Ovary (tissue), 7 donors: ENCODE measurements around the gene UPP1.

DNA sequence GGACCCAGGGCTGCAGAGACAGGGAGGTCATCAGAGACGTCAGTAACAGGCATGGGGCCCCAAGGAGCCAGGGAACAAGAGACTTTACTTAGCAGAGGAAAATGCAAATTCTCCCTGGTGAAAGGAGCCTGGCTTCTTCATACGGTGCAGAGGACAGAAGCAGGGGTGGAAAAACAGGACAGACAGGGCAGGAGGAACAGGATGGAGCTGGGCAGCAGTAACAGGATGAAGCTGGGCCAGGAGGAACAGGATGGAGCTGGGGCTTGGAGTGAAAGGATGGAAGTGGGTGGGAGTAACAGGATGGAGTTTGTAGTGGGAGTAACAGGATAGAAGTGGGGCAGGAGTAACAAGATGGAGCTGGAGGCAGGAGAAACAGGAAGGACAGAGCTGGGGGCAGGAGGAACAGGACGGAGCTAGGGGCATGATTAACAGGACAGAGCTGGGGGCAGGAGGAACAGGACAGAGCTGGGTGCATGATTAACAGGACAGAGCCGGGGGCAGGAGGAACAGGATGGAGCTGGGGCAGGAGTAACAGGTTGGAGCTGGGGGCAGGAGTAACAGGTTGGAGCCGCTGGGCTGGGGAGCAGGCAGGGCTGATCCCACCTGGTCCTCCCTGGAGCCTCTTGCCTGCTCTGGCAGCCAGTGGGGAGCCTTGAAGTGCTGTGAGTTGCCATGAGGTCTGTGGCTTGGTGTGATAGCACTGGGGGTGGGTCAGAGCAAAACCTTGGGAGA lies 111.1 kb downstream of the ADCY1 start:
- PRO-cap, 7 experiments, result no peak in any of the 7 experiments
- RAMPAGE, long total RNA, 2 experiments, result no peak in any of the 2 experiments

DNA sequence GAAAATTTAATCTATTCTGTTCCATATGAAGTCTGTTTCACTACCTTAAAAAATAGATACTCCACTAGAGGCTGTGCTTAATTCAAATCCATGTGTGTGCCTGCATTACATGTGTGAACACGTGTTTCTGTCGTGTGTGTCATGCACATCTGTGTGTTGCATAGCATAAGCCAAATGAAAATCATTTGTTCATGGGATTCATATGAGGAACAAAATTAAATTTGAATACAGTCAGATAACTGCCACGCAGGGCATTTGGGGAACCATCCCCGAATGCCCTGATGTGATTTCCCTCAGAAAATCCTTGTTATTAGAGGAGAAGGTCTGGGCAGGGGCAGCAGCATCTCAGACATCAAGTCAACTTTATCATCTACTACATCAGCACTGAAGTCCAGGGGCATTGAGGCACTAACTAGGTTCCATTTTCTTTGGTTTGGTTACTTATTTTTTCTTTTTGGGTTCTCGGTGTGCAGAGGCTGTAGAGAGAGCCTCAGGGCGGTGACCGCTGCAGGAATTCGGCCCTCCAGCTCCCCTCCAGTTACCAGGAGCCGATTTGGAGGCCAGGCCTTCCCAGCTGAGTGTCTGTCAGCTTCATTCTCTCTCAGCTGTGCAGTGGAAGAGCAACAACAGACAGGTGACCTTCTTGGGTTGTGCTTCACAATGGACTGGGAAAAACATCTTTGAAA lies 145.5 kb downstream of the ADCY1 start:
- PRO-cap, 7 experiments, result no peak in any of the 7 experiments
- RAMPAGE, long total RNA, 2 experiments, result no peak in any of the 2 experiments

- PRO-cap, 7 experiments, result no peak in any of the 7 experiments
- RAMPAGE, long total RNA, 2 experiments, result no peak in any of the 2 experiments
These were observed 820.1 kb upstream of the IGFBP3 start for GRCh38 chr7:46741261-46741583.

GRCh38 chr7:46772656-46773148 lies 809.2 kb downstream of the TNS3 start:
- PRO-cap, 7 experiments, result no peak in any of the 7 experiments
- RAMPAGE, long total RNA, 2 experiments, result no peak in any of the 2 experiments

DNA sequence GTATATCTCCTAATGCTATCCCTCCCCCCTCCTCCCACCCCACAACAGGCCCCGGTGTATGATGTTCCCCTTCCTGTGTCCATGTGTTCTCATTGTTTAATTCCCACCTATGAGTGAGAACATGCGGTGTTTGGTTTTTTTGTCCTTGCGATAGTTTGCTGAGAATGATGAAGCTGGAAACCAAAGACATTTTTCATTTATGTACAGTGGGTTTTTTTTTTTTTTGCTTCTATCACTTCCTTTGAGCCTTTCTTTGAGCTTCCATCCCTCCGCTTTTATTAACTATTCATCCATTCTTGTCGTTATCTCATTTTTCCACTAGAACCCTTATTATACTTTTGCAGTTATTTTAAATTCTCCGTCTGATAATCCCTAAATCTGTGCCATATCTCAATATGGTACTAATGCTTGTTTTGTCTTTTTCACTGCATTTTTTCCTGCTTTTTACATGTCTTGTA lies 780.1 kb downstream of the TNS3 start:
- PRO-cap, 7 experiments, result peak in 1 of 7 experiments; most common minus-strand start position 277 of the sequence (in 1)
- RAMPAGE, long total RNA, 2 experiments, result no peak in any of the 2 experiments

- PRO-cap, 7 experiments, result no peak in any of the 7 experiments
- RAMPAGE, long total RNA, 2 experiments, result no peak in any of the 2 experiments
These were observed 434.6 kb downstream of the TNS3 start for GRCh38 chr7:47147021-47147911.

DNA sequence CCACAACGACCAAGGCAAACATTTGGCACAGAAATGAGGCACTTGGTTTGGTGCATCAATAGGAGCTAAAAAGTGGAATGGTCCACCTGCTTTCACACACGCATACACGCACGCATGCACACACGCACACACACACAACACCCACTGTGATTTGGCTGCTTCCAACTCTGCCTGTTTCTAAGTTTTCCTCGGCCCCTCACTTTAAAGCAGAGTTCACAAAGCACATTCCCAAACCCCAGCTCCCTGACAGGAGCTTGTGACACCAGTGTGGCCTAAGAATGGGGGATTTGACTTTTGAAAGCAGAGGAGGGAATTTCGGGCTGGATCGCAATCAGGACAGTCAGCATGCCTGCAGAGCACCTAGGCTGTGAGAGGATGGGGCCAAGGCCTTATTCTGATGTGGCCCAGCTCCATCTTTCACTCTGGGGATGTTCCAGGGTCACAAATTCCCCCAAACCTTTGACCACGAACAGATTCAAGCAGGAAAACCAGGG lies 305.7 kb downstream of the TNS3 start:
- PRO-cap, 7 experiments, result no peak in any of the 7 experiments
- RAMPAGE, long total RNA, 2 experiments, result no peak in any of the 2 experiments

- PRO-cap, 7 experiments, result no peak in any of the 7 experiments
- RAMPAGE, long total RNA, 2 experiments, result no peak in any of the 2 experiments
These were observed 304.5 kb downstream of the TNS3 start for GRCh38 chr7:47277319-47277981.

DNA sequence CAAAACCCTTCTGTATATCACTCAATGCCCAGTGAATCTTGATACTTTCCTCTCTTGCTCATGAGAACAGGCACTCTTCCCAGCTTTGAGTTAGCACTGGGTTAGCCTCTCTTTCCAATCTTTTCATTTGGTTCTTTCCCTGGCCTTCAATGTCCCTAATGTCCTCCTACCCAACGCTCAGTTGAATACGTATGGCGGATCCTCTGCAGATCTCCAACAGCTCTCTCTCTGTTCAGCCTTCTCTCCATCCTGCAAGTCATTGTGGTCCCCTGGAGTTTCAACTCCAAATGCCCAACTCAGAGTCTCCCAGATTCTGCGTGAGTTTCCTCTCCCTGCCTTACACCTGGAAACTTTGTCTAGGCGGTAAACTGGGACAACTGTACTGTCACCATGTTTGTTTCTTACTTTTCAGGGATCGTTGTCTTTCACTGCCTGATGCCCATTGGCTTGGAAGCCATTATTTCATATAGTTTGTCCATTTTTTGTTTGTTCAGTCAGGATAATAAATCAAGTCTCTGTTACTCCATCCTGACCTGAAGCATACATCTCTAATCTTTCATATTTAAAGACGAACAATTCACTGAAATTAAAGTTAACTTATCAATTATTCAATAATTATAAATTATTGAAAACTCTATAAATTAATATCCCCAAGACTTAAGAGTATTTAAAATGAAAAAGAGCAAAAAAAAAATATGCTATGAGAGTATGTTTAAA lies 273.0 kb downstream of the TNS3 start:
- PRO-cap, 7 experiments, result no peak in any of the 7 experiments
- RAMPAGE, long total RNA, 2 experiments, result no peak in any of the 2 experiments

DNA sequence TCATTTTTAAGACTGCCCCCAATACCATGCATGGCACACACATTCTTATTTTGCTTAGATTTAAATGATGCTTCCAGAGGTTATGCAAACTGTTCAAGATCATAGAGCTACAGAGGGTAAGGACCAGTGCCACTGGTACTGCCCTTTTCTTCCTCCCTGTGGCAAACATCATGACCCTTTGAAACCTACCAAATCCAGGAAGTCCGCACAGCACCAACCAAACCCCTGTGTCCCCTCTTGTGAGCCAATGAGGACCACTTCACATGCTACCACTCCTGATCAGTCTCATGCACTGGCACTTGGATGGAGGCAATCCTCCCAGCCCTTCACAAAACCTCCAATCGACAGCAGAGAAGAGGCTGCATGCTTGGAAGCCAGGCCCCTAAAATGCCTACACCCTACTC lies 248.0 kb downstream of the TNS3 start:
- PRO-cap, 7 experiments, result no peak in any of the 7 experiments
- RAMPAGE, long total RNA, 2 experiments, result no peak in any of the 2 experiments

- PRO-cap, 7 experiments, result no peak in any of the 7 experiments
- RAMPAGE, long total RNA, 2 experiments, result no peak in any of the 2 experiments
These were observed 245.0 kb downstream of the TNS3 start for GRCh38 chr7:47336657-47337644.

- PRO-cap, 7 experiments, result no peak in any of the 7 experiments
- RAMPAGE, long total RNA, 2 experiments, result no peak in any of the 2 experiments
These were observed 229.8 kb downstream of the TNS3 start for GRCh38 chr7:47352013-47352519.

DNA sequence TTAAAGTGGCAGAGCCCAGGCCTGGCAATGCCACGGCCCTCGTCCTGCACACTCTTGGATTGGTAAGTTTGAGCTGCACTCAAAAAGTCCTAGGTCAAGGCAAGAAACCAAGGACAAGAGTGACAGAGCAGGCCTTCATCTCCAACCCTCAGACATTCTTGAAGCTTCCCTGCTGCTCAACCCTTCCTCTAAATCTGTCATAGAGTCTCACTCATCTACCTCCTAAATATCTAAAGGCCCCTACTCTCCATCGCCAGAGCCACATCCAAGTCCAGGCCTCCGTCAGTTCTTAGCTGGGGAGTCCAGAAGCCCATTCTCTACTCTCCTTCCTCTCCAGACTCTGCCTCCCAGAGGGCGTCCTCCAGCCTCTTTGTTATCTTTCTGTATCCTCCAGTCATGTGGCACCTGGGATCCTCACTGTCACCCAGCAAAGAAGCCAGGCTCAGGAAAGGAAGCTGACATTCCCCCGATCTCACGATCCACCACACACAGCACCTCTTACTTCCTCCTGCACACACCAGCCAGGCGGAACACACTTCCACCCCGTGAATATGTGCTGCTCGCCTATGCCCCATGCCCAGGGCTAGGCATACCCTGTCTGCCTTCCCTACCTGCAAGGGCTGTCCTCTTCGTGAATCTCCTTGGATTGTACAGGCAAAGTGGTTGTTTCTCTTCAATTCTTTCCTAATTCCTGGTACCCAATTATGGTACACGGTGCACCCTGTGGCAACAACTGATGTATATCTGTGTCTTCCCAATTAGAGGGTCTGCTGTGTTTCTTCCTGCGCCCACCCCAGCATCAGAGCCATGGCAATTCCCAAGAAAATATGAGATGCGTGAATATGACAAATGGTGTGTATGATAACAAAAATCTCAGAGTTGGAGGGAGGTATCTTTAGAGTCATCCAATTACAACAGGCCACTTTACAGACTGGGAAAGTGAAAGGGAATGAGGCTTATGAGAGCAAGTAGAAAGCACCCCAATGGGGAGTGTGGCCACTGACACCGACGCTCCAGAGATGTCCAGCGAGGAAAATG lies 191.0 kb downstream of the TNS3 start:
- PRO-cap, 7 experiments, result no peak in any of the 7 experiments
- RAMPAGE, long total RNA, 2 experiments, result no peak in any of the 2 experiments

- PRO-cap, 7 experiments, result no peak in any of the 7 experiments
- RAMPAGE, long total RNA, 2 experiments, result no peak in any of the 2 experiments
These were observed 52.4 kb downstream of the TNS3 start for GRCh38 chr7:47529607-47529806.

DNA sequence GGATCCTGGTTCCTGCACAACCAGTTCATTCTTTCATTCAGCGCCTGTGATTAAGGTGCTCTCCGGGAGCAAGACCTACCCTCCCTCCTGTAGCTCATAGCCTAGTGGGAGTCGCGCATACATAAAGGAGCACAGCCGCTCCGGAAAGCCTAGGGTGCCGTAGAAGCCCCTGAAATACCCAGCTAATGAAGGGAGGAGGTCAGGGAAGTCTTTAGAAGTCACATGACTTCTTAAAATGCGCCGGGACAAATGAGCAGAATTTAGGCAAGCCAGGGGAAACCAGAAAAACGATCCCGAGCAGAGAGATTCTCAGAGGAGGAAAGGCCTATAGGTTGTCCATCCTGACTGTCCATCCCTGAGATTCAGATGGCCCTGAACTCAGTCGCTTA lies 526 bp upstream of the TNS3 start:
- PRO-cap, 7 experiments, result no peak in any of the 7 experiments
- RAMPAGE, long total RNA, 2 experiments, result start-site peak on the minus strand in 1 of 2 experiments, centred at position 119 of the sequence, 26 reads per replicate

DNA sequence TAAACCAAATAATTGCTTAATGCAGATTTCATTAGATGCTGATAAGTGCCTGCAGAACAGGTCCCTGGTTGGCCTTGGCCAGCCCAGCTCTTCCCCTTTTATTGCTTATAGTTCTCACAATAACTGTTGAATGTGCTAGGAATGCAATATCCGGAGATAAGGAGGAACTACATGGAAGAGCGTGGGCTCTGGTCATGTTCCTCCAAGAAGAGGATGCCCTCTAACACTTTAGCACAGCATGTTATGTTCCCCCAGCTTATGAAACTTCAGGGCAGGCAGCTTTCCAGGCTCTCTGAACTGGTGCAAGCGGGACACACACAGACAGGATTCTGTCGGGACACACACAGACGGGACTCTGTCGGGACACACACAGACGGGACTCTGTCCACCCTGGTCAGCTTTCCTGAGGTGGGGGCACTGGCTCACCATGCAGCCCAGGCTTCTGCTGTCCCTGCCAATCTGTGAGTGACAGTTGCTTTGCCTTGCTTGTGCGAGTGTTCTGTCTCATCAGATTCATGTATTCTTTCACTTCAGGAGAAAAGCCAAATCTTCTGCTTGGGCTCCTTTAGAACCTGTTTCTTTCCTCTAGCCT lies 141.5 kb downstream of the PKD1L1 start:
- PRO-cap, 7 experiments, result peak in 2 of 7 experiments; most common plus-strand start position 314 of the sequence (in 1); most common minus-strand start position 76 of the sequence (in 1)
- RAMPAGE, long total RNA, 2 experiments, result no peak in any of the 2 experiments

DNA sequence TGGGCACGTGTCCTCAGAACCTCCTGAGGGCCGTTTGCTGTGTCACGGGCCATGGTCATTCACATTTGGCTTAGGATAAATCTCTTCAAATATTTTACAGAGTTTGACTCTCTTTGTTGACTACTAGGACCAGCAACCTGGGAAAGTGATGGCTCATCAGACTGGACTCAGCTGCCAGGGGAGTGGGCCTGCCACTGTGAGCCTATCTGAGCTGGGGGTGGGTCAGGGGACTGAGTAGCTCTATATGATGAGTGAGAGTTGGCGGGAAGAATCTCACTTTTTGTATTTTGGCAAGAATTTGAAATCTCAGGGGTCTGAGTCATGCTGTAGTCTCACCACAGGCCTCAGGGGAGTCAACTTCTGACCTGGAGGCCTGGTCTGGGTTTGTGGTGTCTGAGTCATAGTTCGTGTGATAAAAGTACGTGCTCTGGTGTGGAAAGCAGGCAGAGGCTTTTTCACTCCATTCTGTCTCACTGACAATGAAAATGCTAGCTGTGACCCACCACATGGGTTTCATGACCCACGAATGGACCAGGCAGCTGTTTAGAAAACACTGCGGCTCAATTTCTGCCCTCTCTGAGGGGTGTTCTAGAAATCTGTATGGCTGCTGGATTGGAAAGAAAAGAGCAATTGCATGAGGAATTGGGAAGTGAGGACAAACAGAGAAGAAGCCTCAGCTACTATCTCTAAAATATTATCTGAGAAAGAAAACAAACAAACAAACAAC lies 4.1 kb upstream of the UPP1 start:
- PRO-cap, 7 experiments, result peak in 2 of 7 experiments; most common plus-strand start position 412 of the sequence (in 1); most common minus-strand start position 245 of the sequence (in 1)
- RAMPAGE, long total RNA, 2 experiments, result no peak in any of the 2 experiments

GRCh38 chr7:48088934-48089415 lies at the start of gene UPP1:
Gene UPP1 (plus strand): TSS chr7:48089265.
- PRO-cap, 7 experiments, result peak in 7 of 7 experiments; most common plus-strand start chr7:48089265 (in 7); most common minus-strand start chr7:48088998 (in 3)
- RAMPAGE, long total RNA, 2 experiments, result start-site peak on the plus strand in 1 of 2 experiments, at chr7:48089161-48089265 at its widest, 13 reads per replicate

DNA sequence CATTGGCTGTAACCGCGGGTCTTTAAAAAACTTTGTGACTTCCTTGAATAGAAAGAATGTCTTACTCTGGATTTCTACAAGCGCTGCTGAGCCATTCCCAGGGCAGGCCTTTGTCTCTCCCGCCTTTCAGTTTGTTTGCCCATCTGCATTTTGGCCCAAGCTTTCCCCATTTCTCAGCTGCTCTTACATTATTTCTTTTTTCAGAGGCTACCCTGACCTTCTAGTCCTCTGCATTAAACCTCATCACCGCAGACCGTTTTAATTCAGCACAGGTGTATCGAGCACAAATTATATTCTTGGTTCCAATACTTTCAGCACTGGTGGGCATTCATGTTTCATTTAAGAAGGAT lies 1.5 kb downstream of the UPP1 start:
- PRO-cap, 7 experiments, result no peak in any of the 7 experiments
- RAMPAGE, long total RNA, 2 experiments, result no peak in any of the 2 experiments

DNA sequence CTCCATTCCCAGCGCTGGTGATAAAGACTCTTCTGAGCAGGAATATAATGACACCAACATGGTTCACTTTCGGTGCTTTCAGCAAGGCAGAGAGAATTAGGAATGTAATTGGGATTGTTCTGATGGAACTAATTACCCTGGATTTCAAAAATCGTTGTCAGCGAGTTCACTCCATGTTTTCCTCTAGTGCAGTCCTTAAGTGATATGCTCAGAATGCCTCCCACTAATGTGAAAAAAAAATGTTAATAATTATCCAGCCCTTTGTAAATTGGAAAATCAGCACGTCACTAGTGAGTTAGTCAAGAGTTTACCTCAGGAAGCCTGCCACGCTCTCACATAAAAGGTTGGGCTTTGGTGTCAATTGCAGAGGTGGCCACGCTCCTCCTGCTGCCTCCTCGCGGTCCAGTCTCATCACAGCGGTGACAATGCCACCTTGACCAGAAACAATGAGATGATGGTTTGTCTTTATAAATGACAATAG lies 22.5 kb downstream of the UPP1 start:
- PRO-cap, 7 experiments, result no peak in any of the 7 experiments
- RAMPAGE, long total RNA, 2 experiments, result no peak in any of the 2 experiments